Retinal pigment epithelial cell (primary cell): ENCODE measurements around the genes TMED7, AP3S1 and LVRN.

DNA sequence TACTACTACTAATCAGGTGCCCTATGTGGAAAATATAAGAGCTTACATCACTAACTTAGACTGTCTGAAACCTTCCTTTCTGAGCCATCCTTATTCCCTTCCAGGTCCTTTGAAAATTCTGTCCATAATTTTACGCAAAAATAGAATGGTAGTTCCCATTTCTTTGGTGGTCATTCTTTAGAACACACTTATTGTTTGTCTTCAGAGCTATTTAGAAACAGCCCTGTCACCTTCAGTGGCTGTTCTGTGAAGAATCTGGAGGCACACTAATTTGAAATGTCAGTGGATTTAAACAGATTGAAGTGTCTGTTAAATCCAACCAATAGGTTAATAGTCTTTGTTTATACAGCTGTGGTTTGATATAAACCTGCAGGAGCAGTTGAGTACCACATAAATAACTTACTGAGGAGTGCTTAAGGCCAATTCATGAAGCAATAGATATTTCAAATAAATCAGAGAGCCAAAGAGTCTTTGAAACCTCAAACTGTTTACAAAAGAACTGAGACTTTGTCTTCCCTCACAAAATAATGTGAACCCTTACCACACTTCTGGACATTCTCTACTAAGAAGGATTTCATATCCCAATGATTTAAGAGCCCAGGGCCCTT lies 112.0 kb downstream of the FEM1C start:
- RRBS, result no CpG with 5 or more reads among the region's 1 CpG

GRCh38 chr5:115460279-115461036 lies 84.1 kb downstream of the FEM1C start:
- RRBS, result no CpG with 5 or more reads among the region's 4 CpGs

- RRBS, result no CpG with 5 or more reads among the region's 3 CpGs
Measured at GRCh38 chr5:115589030-115589379, 13.3 kb downstream of the TICAM2 start.

GRCh38 chr5:115623541-115624124 lies 2.2 kb downstream of the TMED7 start:
- RRBS, result no CpG with 5 or more reads among the region's 5 CpGs

- RRBS, result under 1% methylated on average over 10 of the region's 78 CpGs
Measured at GRCh38 chr5:115625162-115626304, at the start of gene TMED7. TMED7 (minus strand) TSS chr5:115626036.

GRCh38 chr5:115626305-115626458 lies 346 bp upstream of the TMED7 start:
- RRBS, result no CpG with 5 or more reads among the region's 7 CpGs

DNA sequence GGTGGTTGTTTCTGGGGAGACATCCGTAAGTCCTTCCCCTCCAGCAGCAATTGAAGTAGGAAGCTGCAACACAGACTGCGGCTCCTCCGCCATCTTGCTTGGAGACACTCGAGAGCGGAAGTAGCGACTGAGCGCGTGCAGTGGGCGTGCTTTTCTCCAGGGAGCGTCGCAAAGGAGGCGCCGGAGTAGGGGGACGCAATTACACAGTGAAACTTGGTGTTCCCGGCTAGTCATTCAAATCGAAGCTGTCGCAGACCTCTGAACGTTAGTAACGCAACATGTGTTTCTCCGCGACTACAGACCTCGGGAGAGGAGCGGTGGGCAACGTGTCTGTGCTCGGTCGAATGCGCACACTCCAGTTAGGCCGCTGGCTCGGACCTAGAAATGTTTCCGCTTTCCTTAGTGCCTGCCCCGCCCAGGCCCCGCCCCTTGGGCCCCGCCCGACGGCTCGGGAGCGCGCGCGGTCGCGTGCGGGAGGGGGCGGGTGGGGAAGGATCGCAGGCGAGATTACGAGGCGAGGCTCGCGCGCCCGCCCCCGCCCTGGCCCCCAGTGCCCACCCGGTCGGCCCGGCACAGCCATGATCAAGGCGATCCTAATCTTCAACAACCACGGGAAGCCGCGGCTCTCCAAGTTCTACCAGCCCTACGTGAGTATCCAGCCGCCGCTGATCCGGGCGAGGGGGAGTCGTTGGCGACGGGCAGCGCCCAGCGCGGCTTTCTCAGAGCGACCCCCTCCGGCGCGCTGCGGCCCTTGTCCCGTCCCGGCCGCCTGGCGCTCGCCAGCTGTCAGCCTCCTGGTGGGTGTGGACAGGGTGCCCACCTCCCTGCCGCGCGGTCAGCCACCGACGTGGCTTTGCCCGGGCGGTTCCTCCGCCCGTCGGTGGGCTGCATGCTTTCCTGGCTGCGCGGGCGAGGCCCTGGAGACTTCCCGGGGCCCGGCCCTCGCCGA lies at the start of gene AP3S1:
Gene AP3S1, plus strand, starts transcription at position 476 of the 949 bp plus-strand sequence.
- RRBS, result under 1% methylated on average over 35 of the region's 98 CpGs

- RRBS, result 1% methylated on average over 11 of the region's 77 CpGs
Measured at GRCh38 chr5:115962345-115963345, at the start of gene LVRN. LVRN (plus strand) TSS chr5:115962475.

- RRBS, result no CpG with 5 or more reads among the region's 2 CpGs
Measured at GRCh38 chr5:116143823-116144465, 59.1 kb downstream of the COMMD10 start.

GRCh38 chr5:116167622-116168335 lies 83.0 kb downstream of the COMMD10 start:
- RRBS, result no CpG with 5 or more reads among the region's 5 CpGs

GRCh38 chr5:116495158-116495910 lies 79.3 kb downstream of the SEMA6A start:
- RRBS, result no CpG with 5 or more reads among the region's 7 CpGs

- RRBS, result no CpG with 5 or more reads among the region's 4 CpGs
Measured at GRCh38 chr5:116525565-116526256, 48.9 kb downstream of the SEMA6A start.

DNA sequence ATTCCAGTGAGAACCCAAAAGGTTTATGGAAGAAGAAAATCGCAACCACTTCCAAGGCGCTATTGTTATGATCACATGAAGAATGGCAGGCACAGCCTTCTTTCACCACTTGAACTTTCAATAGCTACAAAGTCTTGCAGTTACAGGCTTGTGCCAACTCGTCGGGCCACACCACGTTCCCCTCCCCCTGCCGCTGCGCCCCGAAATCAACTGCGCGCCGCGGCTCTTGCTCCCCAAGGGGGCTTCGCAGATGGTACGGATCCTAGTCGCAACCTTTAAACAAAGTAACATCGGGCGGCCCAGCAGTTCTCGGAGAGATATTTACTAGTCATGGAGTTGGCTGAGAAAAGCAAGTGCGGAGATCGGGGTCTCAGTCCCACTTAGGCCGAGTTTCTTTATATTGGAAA lies 993 bp upstream of the SEMA6A start:
- RRBS, result no CpG with 5 or more reads among the region's 21 CpGs

GRCh38 chr5:119118598-119119241 lies 47.8 kb downstream of the DMXL1 start:
- RRBS, result no CpG with 5 or more reads among the region's 5 CpGs

DNA sequence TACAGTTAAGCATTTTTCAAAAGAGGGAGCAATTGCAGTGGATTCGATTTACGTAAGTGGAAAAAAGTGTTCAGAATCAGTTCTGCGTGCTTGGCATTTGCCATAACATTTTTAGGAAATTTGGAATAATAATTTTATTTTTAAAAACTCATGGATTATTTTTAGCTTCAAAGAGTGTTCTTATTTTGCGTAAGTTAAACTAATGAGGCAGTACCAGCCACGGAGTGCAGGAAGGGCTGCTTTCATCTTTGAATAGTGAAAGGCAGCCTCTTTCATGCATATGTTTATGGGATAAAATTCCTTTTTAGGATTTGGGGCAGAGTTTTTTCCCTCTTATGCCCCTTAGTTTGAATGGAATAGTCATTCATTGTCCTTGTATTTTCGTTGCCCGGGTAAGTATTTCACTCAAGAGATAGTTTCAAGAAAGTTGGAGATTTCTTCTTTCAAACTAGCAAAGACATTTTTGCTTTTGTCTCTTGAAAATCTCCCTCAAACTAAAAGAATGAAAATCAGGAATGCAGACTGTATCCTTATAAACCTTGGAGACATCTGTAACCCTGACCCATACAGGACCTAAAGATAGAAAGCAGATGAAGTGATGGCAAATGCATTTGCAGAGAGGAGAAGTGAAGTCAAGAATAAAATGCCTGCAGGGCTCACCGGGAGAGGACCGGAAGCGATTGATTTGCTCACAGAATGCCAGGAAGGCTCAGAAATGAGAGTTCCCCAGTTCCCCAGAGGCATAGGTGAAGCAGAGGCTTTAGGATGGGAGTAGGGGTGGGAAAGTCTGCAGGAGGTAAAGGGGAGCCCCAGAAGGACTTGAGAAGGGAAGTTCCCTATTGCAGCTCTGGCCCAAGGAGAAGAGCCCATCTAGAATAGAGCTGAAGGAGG lies 64.2 kb upstream of the TNFAIP8 start:
- RRBS, result no CpG with 5 or more reads among the region's 10 CpGs

DNA sequence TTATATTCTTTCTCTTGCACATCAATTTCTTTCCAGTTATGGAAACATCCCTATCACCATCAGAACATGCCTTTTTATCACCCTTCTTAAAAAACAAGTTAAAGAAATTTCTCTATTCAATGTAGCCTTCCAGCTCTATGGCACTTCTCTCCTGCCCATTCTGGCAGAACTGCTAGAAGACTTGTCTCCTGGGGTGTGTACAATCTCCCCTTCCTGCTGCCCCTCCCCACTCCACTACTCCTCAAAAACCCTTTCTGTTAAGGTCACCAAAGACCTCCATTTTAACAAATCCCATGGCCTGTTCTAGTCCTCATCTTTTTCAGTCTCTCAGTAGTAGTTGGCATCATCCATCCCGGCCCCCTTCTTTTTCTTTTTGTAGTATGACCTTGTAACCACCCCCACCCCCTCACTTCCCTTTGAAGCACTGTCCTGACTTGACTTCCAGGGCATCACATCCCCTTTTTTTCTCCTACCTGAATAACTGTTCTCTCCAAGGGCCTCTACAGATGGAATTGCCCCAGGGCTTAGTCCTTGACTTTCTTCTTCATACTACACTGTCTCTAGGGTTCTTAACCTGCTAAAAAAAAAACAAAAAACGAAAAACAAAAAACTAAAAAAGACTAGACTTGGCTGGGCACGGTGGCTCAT lies 35.4 kb upstream of the TNFAIP8 start:
- RRBS, result no CpG with 5 or more reads among the region's 3 CpGs

- RRBS, result no CpG with 5 or more reads among the region's 4 CpGs
Measured at GRCh38 chr5:119341416-119341986, 14.3 kb upstream of the TNFAIP8 start.

- RRBS, result no CpG with 5 or more reads among the region's 3 CpGs
Measured at GRCh38 chr5:119420163-119420673, 32.1 kb upstream of the HSD17B4 start.

DNA sequence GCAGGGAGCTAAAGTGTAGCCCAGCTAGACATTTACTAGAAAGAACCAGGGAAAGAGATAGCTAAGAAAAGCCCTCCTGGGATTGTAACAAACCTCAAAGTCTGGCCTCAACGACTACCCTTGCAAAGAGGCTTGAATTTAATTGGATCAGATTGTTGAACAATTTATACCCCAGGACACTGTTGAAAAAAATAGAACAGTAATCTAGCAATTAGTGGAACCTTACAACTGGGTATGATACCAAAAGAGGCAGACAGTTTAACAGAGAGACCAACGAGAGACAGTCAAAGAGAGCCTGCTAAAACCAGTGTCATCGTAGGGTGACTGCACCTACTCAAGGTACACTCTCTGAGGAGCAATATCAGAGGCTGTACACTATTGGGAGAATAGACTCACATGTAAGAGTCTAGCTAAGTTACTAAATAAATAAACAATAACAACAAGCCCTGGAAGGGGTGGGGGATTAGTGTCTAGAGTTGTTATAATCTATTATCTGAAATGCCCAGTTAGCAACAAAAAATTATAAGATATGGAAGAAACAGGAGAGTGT lies 59.1 kb downstream of the HSD17B4 start:
- RRBS, result no CpG with 5 or more reads among the region's 3 CpGs